Mucosa of descending colon (tissue), 1 donor: ENCODE results near the genes TASP1, SEL1L2 and FLRT3.

GRCh38 chr20:11271407-11271720, 597.6 kb upstream of the JAG1 start:
- PRO-cap: no peak

DNA sequence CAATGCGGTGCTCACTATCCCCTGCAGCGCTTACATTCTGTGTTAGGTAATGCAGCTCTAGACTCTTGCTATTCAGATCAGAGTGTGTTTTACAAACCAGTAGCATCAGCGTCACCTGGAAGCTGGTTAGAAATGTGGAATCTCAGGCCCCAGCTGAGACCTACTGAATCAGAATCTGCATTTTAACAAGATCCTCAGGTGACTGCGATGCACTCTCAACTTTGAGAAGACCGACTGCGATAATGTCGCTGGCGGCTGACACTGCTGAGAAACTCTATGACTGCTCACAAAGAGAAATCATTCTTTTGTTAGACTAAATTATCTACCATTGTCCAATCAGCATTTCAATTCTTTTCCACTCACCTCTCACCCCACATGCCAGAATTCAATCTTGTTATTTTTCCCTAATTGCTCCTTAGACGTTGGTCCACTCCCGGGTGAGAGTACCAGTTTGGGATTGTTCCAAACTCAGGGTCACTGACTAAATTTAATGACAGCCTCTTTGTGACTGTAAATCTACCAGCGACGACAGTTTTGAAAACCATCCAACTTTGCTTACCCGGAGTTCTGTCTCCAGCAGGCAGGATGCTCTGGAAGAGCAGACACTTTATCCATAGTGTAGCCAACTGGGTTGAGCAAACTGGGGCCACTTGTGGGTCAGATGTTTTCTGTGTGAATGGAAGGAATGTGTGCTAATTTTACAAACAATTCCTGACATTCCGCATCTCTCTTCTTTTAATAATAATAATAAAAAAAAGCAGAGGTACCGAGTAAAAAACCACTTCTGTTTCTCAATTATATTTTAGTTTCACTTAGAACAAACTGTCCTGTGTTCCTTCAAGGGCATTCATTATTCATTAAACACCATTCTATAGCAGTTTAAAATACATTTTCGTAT, 140.0 kb upstream of the BTBD3 start:
- PRO-cap: no peak

DNA sequence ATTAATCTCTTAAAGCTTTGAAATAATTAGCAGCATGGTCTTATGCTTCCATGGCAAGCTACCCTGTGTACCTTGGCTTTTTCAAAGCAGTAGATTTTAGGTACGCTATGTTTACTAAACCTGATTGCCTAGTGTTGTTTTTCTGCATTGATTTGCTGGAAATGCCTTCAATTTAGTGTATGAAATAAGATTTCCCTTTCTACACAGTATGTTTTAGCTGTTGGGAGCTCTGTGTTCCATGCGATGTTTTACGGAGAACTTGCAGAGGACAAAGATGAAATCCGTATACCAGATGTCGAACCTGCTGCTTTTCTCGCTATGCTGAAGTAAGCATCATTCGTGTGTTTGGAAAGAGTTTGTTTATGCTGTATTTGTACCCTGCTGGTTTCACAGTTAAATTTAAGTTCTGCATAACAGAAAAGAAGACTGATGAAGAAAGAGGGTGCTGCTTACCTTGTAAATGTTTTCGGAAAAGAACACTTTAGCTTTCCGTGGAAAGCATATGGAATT, 1.9 kb downstream of the BTBD3 start:
- PRO-cap: no peak

DNA sequence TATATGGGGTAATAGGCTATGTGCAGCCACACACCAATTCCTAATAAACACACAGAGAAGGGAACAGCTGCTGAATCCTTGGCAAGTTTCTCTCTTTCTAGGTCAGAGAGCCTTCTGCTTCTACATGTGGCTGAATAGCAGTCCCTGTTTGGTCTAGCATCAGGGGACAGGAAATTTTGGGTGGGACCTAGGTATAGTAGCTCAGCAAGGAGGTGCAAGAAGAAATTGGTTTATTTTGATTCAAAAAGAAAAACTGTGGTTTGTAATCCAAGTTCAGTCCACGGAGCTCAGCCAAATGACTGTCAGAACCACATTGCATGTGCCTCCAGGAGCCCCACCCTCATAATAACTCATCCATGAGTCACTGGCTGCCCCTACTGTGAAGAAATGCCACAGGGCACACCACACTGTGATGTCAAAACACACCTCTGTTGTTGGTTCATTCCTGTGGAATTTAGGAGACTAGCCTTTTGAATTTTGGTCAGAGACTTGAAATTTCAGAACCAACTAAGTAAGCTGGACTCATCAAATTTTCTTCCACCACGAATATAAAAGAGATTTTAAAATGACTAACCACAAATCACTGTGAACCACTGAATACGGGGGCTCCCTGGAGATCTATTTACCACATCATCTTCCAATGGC, 21.2 kb downstream of the SPTLC3 start:
- PRO-cap: no peak

- PRO-cap: no peak
These were observed 20.0 kb downstream of the ISM1 start for GRCh38 chr20:13240796-13241691.

DNA sequence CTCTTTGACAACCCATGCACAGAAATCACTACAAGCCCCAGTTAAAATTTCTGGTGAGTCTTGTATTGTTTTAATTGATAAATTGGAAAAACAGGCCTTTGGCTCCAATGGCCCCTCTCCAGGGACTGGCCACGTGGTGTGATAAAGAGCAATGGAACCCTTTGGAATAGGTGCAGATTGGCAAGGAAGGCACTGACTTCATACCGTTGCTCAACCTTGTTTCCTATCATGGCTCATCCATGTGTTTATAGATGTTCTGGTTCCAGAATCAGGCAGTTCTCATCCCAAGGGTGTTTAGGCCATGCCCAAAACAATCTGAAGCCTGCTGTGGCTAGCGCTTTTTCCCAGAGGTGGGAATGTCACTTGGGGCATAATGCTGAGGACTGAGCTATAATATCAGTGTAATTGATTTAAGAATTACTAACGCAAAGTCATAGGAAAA, 51.5 kb downstream of the ISM1 start:
- PRO-cap: no peak

DNA sequence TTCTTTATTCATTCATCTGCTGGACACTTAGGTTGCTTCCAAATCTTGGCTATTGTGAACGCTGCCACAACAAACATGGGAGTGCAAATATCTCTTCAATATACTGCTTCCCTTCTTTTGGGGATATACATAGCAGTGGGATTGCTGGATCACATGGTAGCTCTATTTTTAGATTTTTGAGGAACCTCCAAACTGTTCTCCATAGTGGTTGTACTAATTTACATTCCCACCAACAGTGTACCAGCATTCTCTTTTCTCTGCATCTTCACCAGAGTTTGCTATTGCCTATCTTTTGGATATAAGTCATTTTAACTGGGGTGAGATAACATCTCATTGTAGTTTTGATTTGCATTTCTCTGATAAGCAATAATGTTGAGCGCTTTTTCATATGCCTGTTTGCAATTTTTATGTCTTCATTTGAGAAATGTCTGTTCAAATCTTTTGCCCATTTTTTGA, 157.4 kb downstream of the TASP1 start:
- PRO-cap: no peak

DNA sequence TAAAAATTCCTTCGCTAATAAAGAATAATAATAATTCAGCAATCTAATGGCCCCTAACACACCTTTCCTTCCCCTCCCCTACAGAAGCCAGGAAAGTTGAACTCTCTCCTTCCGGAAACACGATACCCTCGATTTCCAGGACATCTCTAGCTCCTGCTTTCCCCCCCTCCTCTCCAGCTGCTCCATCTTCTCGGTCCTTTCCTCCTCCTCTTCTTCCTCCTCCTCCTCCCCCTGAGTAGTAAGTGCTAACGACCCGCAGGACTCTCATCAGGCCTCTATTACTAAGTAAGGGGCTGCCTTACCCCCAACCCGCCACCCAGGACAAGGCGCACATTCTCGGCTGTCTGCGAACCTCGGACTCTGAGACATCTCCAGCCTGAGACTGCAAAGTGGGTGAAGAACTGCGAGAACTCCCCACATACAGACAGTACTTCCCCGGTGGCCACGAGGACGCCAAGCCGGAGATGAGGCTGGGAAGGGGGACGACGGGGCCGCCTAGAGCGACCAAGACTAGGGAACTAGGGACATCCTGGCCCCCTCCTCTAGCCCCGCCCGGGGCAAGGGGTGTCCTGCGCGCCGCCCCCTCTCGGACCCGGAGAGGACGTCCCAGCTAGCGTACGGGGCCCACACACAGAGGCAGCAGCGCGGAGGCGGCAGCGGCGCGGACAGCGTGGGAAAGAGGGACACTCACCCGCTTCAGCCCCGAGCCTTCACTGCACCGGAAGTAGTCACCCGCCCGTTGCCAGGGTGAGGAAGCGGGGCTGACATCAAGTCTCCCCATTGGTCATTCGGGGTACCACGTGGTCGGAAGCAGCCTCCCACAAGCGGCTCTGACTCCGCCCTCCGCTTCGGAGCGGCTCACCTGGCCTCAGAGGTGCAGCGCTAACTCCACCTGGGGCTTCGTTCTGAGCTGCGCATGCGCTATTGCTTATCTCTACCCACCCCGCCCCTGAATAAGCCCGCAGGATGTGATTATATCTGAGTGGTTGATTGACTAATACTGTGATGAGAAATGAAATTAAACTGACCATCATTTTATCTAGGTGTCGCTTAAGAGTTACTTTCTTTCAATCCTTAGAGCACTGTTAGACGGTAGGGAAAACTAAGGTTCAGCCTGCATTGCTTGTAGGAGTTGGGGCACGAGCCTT, at the start of gene TASP1:
TSS of gene TASP1 (minus strand) at position 730 of the 1,148 bp plus-strand sequence.
- PRO-cap: bidirectional peak, plus-strand start at position 833 of the sequence, minus-strand start at position 715 of the sequence

GRCh38 chr20:13814721-13814992, 29.8 kb downstream of the NDUFAF5 start:
- PRO-cap: no peak

GRCh38 chr20:13990433-13990997, at the start of gene SEL1L2:
Gene SEL1L2, minus strand, starts transcription at chr20:13990614.
- PRO-cap: no peak

- PRO-cap: no peak
These were observed 110.6 kb downstream of the FLRT3 start for GRCh38 chr20:14226689-14227399.

- PRO-cap: unidirectional peak, minus-strand start at chr20:14337574; unidirectional peak, minus-strand start at chr20:14337656
These were observed at the start of gene FLRT3 for GRCh38 chr20:14337186-14337893. Gene FLRT3, minus strand, starts transcription at chr20:14337612.

GRCh38 chr20:15976275-15976699, 597.0 kb downstream of the KIF16B start:
- PRO-cap: no peak

- PRO-cap: no peak
These were observed 289.3 kb downstream of the KIF16B start for GRCh38 chr20:16283785-16284546.

DNA sequence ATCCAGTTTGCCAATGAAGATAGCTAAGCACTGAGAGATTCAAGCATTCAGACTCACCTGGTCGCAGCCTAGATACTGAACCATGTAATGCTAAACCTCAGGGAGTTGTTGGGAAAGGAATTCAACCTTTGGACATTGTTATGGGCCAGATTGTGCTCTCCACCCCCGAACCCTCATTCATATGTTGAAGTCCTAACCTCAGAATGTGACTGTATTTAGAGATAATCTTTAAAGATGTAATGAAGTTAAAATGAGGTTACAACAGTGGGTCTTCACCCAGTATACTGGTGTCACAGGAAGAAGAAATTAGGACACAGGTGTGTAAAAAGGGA, 13.9 kb upstream of the KIF16B start:
- PRO-cap: unidirectional peak, minus-strand start at position 77 of the sequence

- PRO-cap: no peak
These were observed 10.7 kb downstream of the BFSP1 start for GRCh38 chr20:17520489-17520945.

DNA sequence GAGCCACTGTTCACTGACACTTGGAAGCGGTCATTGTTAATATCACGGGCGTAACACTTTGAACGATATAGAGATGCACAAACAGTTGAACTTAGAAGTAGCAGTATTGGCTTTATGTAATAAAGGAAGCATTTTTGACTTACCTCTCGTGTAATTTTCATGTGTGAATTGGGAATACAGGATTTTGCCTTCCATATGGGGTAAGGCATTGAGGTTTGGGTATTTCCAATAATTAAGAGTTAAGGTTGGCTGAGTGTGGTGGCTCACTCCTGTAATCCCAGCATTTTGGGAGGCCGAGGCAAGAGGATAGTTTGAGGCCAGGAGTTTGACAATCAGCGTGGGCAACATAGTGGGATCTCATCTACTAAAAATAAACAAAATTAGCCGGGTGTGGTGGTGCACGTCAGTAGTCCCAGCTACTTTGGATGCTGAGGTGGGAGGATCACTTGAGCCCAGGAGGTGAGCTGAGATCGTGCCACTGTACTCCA, 38.3 kb downstream of the DSTN start:
- PRO-cap: no peak

DNA sequence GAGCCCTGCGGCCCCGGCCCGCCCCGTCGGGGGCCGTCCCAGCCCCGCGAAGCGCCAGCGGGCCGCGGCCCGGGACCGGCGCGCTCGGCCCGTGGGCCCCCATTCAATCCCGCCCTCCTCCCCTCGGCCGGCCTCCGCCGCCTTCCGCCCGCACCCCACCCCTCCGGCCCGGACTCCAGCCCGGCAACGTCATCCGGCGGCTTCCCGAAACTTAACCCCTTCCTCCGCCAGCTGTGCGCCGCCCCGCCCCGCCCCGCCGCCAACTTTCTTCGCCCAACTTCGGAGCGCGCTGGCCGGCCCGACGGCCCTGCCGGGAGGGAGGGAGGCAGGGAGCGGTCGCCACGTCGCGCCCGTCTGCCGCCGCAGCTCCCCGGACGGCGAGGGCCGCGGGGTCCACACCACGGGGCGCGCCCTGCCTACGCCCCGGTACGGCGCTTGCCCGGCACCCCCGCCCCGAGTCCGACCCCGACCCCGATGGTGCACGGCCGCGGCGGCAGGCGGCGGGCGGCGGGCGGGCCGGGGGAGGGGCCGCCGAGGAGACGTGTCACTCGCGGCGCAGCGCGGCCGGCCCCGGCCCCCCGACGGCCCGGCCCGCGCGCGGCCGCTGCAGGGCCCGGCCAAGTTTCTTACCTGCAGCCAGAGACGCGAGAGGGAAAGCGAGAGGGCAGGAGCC, 508 bp downstream of the RRBP1 start:
- PRO-cap: bidirectional peak, plus-strand start at position 272 of the sequence, minus-strand start at position 157 of the sequence; bidirectional peak, plus-strand start at position 639 of the sequence, minus-strand start at position 476 of the sequence

DNA sequence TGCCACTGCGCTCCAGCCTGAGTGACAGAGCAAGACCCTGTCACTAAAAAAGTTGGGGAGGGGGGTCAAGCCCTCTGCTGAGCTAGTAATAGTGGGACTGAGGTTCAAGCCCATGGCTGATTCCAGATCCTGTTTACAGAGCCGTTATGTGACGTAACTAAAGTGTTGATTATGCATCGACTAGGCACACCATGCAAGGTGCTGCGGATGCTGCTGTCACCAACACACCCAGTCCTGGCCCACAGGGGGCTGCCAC, 95.2 kb downstream of the SNX5 start:
- PRO-cap: no peak

DNA sequence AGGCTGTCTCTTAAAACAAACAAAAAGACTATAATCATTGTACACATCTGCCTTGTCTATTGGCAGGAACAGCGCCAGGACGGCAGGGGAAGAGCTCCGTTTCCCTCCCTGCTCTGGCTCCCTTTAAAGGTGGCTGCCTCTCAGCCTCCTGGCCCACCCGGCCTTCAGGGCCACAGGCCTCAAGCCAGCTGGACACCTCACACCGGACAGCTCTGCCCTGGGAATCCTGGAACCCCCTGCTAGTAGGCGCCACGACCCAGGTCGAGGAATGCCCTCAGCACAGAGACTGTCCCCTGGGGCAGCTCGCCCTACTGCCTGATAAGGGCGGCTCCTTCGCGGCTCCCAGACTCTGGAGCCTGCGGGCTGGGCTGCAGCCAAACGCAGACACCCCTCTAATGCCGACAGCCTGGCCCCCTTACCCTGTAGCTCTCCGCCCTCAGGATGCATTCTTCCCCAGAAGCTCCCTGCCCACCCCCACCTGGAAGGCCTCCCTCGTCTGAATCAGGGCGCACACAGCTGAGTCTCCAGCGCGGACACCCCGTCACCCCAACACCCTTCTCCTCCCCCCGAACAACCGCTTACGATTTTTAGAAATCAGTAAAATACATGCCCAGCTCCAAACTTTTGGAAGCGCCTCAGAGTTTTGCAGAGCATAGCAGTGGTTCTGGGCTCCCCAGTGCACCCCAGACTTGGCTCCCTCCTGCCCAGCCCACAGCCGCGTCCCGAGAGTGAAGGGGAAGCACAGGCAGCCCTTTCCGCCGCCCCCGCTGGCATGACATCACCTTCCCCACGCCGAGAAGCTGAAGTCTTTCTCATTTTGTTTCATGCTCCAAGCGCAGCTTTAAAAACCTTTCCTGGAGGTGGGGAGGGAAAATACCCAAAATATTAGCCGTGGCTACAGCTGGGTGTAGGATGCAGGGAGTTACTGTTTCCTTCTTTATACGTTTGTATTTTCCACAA, 73.3 kb downstream of the SNX5 start:
- PRO-cap: bidirectional peak, plus-strand start at position 781 of the sequence, minus-strand start at position 728 of the sequence